Measurements from ENCODE around the genes RAB40B and FN3KRP.

DNA sequence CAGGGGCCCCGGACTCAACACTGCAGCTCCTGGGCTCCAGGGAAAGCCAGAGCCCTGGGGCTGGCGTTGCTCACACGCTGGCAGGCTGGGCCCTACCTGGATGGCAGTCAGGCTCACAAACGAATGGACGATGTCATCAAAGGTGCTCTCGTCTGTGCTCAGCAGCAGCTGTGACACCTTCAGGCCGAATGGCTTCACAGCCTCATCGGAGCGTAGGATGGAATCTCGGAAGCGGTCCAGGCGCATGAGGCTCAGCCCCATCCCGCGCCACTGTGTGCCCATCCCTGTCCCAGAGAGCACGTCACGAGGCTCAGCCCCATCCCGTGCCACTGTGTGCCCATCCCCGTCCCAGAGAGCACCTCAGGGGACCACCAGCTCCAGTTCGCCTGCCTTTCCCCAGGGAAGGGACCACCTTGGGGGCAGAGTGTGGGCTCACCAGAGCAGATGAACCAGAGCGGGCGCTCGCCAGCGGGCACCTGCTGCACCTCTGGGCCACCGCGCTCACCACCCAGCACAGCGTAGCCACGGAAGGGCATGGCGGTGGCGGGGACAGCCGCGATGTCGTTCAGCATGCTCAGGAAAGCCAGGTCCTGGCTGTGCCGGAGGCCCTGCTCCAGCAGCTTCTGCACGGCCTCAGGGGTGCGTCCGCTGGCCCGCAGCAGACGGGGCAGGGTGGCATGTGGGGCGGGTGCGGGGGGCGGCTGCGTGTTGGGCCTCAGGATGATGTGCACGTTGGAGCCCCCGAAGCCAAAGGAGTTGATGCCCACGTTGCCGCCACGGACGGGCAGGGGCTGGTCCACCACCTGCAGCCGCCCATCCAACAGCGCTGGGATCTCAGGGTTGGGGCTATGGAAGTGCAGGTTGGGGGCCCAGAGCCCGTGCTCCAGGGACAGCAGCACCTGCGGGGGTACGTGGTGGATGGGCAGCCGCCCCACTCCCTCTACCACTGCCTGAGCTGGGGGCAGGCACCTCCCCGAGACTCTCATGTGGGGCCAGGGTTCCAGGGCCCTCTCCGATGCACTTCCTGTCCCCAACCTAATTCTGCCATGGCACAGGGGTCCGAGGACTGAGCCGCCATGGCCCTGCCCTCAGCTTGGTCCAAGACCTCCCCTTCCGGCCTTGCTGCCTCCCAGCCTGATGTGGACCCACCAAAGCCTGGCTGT is 6.9 kb downstream of the FASN start:
- PRO-cap: no peak
- RRBS, 2 experiments: no CpG with 5 or more reads among the region's 59 CpGs

GRCh38 chr17:82092195-82093151 is 5.6 kb downstream of the FASN start:
- PRO-cap: no peak
- RRBS, 2 experiments: 93 to 94% methylated on average over 4 to 6 of the region's 44 CpGs

DNA sequence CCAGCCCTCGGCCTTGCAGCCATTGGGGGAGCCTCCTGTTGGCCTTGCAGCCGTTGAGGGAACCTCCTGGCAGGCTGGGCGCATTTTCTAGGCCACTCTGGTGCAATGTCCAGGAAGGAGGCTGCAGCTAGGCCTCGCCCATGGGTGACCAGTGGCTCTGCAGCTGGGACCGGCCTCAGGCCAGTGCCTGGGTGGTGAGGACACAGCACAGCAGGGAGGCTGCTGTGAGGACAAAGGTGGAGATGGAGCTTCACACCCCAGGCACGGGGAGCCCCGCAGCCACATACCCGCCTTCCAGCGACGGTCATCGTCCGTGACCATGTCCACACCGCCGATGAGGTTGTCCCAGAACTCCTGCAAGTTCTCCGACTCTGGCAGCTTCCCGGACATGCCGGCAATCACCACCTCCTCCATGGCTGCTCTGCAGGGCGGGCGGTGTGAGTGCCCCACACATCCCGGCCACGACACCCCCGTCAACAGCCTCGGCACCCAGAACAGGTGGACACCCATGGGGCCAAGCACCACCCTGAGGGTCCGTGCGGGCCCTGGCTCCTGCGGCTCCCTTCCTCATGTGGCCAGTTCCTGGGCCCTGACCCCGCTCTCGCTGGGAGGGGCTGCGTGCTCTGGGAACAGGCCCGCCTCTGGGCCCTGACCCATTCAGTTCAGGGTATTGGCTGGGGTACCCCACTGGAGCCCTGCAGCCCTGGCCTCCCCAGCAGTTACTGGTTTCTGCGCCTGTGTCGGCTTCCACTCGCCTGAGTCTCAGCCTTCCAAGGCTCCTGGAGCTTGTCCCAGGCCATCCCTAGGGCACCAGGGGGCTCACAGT is 1.8 kb downstream of the FASN start:
- PRO-cap: no peak
- RRBS, 2 experiments: 68 to 81% methylated on average over 4 of the region's 33 CpGs

DNA sequence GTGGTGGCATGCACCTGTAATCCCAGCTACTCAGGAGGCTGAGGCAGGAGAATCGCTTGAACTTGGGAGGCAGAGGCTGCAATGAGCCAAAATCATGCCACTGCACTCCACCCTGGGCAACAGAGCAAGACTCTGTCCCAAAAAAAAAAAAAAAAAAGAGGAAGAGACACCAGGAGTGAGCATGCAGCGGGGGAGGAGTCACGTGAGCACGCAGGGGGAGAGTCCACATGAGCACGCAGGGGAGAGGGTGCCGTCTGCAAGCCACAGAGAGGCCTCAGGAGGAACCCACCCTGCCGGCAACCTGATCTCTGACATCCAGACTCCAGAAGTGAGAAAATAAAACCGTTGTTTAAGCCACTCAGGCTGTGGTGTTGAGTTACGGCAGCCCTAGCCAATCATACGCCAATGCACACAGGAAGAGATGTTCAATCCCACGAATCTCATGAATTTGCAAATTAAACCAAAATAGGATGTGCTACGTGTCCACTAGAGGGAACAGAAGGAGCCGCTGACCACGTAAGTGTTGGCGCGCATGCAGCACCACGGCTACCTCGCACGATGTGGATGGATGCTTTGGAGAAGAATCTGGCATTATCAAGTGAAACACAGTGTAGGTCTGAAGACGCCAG is 42.2 kb downstream of the CCDC57 start:
- PRO-cap: no peak
- RRBS, 2 experiments: no CpG with 5 or more reads among the region's 20 CpGs

DNA sequence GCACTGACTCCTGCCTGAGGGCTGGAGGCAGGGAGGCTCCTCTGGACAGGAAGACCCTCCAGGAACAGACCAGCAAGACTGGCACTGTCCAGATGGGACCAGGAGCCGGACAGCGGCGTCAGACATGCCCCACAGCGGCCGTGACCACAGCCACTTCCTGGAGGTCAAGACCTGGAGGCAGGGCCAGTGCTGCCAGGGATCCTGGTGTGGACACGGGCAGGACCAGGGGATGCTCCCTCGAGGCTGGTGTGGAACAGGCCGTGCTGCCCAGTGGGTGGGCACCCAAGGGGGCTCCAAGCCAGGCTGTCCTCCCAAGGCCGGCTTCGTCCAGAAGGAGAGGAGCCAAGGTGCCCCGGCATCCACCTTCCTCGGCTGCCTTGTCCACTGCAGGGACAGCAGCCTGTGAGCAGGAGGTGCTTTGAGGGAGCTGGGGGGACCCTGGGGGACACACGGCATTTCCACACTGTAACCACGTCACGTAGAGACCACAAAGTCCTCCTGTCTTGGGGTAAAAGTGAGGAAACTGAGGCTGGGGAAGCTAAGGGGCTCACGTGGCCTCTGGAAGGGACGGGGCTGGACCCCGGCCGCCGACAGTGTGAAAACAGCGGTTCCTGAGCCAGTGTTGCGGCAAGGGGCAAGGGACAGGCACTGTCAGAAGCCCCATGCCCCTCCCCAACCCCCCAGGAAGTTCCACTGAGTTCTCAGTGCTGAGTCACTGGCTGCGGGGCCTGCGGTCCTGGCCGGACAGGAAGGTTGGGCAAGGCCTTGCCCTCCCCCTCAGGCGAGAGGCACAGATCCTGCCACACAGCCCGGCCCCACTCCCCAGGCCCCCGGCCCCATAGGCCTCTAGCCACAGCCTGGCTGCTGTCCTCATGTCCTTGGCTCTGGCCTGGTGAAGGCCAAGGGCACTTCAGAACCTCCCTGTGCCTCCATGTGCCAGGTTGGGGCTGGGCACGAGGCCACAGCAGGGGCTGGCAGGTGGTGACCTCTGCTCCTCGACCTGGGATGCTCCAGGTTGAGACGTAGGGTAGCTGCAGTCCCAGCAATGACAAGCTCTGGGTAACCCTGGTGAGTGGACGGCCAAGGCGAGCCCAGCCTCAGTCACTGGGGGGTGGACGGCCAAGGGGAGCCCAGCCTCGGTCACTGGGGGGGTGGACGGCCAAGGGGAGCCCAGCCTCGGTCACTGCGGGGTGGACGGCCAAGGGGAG is 4.9 kb upstream of the CCDC57 start:
- PRO-cap: no peak
- RRBS, 2 experiments: 3 to 42% methylated on average over 3 to 5 of the region's 39 CpGs

GRCh38 chr17:82234163-82235457 is 5.8 kb downstream of the SLC16A3 start:
- PRO-cap: no peak
- RRBS, 2 experiments: no CpG with 5 or more reads among the region's 33 CpGs

DNA sequence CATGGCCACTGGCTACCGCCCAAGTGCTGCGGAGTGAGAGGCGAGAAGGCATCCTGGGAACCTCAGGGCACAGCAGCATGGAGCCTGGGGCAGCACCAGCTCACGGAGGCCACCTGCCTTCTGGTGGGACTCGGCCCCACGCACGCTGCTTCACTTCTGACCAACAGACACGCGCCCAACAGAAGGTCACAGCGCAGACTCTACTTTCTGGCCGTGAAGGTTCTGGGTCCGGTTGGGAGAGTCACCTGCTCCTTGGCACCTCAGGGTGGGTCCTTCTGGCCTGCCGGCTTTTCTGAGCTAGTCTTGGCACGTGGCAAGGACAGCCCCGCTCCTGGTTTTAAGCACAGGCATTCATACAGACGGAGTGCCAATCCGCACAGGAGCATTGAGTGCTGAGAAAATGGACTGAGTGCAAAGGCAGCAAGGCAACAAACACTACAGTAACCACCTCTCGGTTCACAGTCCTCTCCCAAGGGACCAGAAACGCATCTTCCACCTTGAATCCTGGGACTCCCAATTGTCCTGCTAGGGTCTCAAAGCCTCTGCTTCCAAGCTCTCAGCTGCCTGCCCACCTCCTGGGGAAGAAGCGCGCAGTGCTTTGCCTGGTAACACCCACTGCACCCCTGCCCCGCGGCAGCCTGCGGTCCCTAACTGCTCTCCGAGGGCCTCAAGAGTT is 14.7 kb downstream of the SLC16A3 start:
- PRO-cap: no peak
- RRBS, 2 experiments: 55 to 75% methylated on average over 2 of the region's 25 CpGs

- PRO-cap: no peak
- RRBS, 2 experiments: no CpG with 5 or more reads among the region's 29 CpGs
Observed at GRCh38 chr17:82245538-82246346, 16.9 kb downstream of the SLC16A3 start.

GRCh38 chr17:82246347-82247493 is 17.9 kb downstream of the SLC16A3 start:
- PRO-cap: no peak
- RRBS, 2 experiments: no CpG with 5 or more reads among the region's 36 CpGs

GRCh38 chr17:82299390-82300017 is 17.9 kb downstream of the CD7 start:
- PRO-cap: no peak
- RRBS, 2 experiments: no CpG with 5 or more reads among the region's 15 CpGs

DNA sequence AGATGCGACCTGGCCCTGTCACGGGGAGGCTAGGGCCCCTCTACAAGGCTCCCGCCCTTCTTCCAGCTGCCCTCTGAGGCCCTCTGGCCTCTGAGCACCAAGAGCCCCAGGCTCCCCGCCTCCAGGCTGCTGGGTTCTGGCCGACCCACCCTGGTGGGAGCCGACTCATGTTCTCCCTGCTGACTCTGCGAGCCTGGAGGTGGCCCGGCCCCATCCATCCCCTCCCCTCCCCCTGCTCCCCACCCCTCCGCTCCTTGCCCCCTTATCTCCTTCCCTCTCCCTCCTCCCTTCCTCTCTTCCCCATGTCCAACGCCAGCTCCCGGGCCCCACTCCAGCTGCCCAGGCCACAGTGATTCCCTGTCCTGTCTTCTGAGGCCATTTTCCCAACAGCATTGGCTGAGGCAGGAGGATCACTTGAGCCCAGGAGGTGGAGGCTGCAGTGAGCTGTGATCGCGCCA is 12.9 kb downstream of the CD7 start:
- PRO-cap: no peak
- RRBS, 2 experiments: 14% methylated on average over 2 of the region's 13 CpGs; no CpG with 5 or more reads in 1 of the 2 experiments

DNA sequence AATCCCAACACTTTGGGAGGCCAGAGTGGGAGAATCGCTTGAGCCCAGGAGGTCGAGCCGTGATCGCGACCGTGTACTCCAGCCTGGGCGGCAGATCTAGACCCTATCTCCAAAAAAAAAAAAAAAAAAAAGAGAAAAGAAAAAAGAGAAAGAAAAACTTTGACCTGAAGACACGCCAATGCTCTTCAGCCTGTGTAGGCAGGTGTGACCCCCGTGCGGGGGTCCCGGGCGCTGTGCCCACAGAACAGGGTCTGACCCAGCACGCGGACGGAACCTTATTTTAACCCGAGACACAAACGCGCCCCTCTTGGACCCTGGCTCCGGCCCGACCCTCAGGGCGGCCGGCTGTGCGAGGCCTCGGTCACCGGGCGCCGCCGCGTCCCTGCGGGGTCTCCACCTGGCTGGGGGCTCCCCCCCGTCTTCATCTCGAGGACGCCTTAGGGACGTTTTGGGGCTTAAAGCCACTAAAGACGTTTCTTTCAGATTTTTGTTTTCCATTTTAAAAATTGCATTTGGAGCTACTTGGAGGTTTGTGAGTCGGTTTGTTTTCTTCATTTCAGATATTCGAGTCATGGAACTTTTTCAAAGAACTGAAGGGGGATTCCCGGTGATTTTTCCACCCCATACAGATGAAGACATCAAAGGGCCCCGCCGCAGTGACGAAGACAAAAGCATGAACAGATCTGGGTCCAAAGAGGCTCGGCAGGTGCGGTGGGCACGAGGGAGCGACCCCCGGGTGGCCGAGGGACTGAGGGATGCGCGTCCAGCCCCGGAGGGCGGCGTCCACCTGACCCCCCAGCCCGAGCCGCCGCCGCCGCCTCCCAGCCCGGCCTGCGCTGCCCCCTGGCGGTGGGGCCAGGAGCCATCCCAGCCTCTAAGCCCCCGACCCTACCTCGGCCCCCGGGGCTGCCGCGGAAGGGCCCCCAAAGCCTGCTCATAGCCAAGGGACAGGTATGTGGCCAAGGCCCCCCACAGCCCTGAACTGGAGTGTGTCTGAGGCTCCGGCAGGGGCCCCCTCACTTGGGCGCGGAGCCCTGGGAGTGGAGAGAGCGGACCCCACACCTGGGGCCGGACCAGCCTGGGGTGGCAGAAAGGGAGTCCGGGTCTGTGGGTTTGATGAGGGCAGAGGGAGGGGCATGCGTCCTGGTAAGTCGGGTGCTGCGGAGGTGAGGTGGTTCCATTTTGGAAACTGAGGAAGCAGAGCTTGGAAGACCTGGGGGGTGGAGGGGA is 3.8 kb upstream of the CD7 start:
- PRO-cap: no peak
- RRBS, 2 experiments: 25 to 26% methylated on average over 22 to 33 of the region's 74 CpGs

- PRO-cap: no peak
- RRBS, 2 experiments: 80 to 85% methylated on average over 6 of the region's 33 CpGs
Observed at GRCh38 chr17:82328298-82329329, 5.0 kb downstream of the SECTM1 start.

GRCh38 chr17:82338865-82340072 is 5.7 kb upstream of the SECTM1 start:
- PRO-cap: no peak
- RRBS, 2 experiments: 3 to 18% methylated on average over 9 of the region's 35 CpGs

- PRO-cap: no peak
- RRBS, 2 experiments: 63 to 68% methylated on average over 4 of the region's 25 CpGs
Observed at GRCh38 chr17:82429377-82430282, 11.2 kb upstream of the OGFOD3 start.

GRCh38 chr17:82485735-82486226 is 27.2 kb downstream of the NARF start:
- PRO-cap: no peak
- RRBS, 2 experiments: no CpG with 5 or more reads among the region's 8 CpGs

DNA sequence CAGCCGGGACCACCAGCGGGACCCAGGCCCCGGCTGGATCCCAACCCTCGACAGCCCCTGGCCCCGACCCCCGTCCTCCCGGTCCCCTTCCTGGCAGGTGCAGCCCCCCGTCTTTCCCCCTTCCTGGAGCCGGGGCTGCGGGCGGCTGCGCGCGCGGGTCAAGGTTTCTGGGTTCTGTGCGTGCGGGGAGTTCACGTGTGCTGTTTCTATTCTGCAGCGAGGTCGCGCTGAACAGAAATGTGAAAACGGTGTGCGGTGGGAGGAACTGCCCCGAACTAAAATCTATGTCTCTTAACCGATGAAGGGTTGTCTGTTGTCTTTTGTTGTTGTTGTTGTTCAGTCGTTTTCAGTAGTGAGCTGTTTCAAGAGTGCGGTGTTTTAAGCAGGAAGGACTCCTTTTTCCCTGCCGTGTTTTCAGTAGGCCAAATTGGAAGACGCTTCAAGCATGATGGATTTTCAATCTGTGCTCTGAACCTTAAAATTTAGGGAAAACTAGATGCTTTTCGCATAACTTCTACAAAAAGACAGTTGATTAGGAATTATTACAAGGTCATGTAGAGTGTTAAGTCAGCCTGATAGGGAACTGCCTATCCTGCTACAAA is 992 bp downstream of the FOXK2 start:
- PRO-cap: no peak
- RRBS, 2 experiments: 2 to 5% methylated on average over 8 of the region's 30 CpGs

DNA sequence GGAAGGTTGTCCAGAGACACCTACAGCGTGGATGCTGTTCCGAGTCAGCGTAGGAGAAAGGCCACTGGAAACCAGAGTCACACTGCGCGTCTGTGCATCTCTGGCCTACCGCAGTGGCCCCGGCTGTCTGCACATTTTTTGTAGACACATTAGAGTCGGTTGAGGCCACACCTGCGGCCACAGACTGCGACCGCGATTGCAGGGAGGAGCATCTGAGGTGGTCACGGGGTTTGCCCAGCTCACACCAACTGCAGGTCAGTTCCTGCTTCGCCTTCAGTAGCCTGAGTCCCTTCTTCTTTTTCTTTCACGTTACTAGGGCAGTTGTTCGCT is 52.3 kb downstream of the WDR45B start:
- PRO-cap: no peak
- RRBS, 2 experiments: no CpG with 5 or more reads among the region's 16 CpGs

DNA sequence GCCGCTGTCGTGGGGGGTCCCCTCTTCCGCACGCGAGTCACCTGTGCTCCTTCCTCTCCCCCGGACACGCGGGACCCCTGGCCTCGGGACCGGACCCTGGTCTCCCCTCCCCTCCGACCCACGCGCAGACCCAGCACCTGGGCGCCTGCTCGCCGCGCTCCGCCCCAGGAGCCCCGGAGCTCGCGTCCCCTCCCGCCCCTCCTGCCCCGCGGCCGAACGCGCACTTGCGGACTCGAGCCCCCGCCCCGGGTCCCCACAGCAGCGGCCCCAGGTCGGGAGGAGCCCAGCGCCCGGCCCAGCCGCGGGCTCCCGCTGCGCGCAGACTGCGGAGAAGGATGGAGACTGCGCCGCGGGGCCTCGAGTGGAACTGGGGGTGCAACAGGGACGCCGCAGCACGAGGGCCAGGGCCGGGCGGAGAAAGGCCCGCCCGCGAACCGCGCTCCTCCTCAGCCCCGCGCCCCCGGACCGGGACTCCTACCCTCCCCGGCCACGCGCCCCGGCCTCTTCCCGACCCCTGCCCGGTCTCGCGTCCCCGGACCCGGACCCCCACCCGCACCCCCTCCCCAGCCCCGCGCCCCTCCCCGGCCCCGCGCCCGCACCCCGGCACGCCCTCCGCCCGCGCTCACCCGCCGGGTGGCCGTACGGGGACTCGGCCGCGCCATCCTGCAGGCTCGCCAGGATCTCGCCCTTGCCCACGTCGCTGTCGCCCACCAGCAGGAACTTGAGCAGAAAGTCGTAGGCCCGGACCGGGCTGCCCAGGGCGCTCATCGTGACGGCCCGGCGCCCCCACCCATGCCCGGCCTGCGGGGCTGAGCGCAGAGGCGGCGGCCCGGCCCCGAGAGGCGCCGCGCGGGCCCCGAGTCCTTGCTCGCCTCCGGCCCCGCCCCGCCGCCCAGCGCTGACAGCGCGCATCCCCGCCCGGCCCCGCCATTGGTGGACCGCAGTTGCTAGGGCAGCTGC is at the start of gene RAB40B:
TSS of gene RAB40B (minus strand) at position 870 of the 960 bp plus-strand sequence.
- PRO-cap: no peak
- RRBS, 2 experiments: 2% methylated on average over 65 to 70 of the region's 125 CpGs

DNA sequence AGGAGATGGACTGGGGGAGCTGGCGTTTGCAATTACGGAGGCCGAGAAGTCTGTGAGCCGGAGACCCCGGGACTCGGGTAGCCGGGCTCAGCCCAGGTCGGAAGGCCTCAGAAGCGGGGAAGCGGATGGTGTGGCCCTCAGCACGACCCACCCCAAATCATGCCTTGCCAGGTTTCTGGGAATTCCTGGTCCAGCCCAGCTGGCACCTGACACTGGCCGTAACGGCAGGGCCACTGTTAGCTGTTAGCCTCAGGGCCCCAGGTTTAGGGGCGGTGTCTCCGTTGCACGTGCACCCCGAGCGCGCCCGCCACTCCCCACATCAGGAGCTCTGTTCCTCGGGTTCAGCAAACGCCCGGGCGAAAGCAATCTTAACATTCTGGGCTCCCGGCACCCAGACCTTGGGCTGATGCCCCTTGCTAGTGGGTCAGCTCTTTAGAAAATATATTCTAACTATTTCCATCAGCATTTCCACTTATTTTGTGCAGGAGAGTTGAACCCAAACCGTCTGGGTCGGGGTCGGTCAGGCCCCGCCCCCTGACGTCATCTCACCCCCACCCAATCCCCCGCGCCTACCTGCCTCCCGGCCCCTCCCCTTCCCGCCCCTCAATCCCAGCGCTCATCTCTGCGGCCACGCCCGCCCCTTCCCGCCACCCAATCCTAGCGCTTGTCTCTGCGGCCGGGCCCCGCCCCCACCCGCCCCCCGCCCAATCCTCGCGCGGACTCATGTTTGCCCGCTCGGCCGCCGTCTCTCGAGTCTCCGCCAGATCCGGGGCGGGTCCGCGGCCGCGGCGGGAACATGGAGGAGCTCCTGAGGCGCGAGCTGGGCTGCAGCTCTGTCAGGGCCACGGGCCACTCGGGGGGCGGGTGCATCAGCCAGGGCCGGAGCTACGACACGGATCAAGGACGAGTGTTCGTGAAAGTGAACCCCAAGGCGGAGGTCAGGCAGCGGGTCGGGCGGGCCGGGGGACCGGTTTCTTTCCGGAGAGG is at the start of gene FN3KRP:
TSS of gene FN3KRP (plus strand) at position 747 of the 987 bp plus-strand sequence.
- PRO-cap: bidirectional peak, plus-strand start at position 763 of the sequence, minus-strand start at position 476 of the sequence; unidirectional peak, plus-strand start at position 809 of the sequence
- RRBS, 2 experiments: under 1 to 1% methylated on average over 21 to 29 of the region's 78 CpGs

Measured in astrocyte (in vitro differentiated cells and primary cell).